Mesenteric fat pad (tissue), 1 donor: ENCODE measurements around a stretch of chr1.

DNA sequence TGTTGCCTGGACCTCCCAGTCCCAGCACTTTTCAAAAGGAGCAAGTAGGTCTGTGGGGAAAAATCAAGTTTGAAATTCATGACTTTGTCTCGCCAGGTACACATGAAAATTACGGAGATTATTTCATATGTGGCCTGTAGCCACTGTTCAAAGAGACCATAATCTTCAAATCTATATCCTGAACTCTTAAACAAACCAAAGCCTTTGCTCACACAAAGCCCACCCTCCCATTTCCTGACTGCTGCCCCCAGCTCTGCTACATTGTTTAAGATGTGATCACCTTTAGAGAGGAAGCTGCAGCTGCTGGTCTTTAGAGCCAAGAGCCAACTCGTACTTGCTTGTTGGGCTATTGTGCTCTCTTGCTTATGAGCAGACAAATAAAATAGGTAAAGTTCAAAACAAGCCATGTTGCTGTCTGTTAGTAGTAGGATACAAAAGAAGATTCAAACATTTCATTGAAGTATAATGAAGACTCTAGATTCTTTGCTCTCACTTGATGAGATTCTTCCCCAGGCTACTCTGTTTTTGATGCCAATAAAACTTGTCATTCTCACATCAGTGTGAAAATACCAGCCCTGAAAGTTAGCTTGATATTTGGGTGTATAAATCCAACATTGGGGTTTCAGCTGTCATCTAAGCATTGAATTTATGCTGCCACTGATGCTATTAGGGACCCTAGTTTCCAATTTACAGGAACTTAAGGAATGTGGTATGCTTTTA is 72.0 kb downstream of the DTL start:
- PRO-cap: no peak

DNA sequence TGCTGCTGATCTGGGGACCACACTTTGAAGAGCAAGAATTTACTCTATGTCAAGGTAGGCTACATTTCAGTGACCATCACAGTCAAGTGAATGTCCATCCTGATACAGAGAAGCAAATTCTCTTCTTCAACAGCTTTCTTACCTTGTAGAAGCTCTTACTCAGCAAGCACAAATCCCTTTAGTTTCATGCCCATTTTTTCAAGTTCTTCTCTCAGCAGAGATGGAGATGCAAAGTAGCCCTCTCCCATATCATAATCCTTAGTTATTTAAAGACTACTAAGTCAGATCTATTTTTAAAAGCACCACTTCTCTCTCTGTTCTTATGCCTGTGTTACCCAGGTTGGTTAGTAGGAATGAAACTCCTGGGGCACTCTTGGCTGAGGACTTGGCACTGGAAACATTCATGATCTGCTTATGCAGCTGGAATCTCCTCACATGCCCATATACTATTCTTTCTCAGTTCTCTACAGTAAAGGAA is 52.0 kb upstream of the PPP2R5A start:
- PRO-cap: no peak

DNA sequence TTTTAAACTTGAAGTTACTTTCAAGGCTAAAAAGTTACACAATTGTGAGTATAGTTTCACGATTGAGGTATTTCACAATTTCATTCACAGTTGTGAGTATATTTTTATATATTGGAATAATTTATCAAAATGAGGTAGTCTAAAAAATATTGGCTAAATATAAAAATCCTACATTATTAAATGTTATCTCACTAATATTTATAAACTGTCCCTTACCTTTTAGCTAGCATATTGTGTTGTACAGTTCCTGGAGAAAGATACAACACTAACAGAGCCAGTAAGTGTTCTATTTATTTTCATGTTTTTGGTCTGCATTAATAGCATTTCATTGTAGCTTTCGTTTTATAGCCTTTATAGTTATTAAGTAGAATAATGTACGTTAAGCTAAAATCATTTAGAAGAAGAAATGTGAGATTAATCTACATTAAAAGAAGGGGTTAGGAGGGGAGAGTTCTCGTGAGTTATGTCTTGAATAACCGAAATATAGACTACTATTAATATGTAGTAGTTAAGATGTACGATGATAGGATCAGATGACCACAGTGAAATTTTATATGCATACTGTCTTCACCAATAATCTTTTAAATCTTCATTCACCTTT is 63.9 kb downstream of the PPP2R5A start:
- PRO-cap: no peak

- PRO-cap: no peak
Measured at GRCh38 chr1:212353163-212353657, 61.5 kb downstream of the PACC1 start.

GRCh38 chr1:212364498-212365519 is 49.9 kb downstream of the PACC1 start:
- PRO-cap: no peak

DNA sequence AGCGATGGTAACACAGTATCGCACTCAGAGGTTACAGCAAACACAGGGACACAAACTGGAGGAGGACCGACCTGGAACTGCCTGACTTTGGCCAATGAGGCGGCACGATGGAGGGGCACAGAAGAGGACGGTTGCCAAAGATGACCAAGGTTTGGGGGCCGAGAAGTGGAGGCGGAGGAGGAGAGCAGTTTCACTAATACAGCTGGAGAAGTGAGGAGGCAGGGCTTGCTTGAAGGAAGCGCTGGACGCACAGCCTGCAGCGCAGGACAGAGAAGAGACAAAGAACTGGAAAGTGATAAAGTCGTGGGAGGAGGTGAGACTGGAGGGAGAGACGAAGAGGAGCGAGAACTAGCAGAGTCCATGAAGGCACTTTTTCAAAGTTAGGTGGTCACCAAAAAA is 860 bp downstream of the PACC1 start:
- PRO-cap: no peak

DNA sequence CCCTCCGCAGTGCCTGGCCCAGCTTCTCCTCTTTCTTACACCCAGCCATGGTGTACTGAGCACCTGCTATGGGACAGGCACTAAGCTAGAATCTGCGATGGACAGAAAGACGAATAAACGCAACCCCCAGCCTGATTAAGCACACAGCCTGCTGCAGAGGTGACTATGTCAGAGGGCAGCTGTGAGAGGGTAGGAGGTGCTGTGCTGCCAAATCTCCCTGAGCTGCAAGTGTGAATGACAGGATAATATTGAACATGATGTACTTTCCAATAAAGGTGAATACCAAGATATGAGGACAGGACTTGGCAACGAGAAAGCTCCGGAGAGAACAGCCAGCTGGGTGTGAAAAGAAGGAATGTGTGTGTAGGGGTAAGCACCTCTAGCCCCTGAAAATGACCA is 83.1 kb upstream of the ATF3 start:
- PRO-cap: no peak

DNA sequence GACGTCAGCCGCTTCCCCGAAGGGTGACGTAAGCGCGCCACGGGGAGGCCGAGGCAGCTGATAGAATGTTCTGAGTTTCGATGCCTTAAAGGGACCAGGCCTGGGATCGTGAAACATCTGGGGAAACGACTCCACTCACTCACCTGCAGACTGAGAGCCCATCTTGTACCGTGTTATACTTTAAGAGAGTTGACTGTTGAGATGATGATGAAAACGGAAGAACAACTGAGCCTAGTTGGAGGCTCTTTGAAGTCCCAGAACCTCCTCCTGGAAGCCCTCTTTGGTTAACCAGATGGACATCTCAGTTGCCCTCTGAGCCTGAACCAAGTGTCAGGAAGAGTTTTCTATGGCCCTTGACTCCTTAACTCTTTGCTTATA is 49.5 kb upstream of the ATF3 start:
- PRO-cap: bidirectional peak, plus-strand start at position 88 of the sequence, minus-strand start outside the sequence

- PRO-cap: unidirectional peak, plus-strand start at chr1:212566721
Measured at GRCh38 chr1:212566428-212567050, 42.0 kb upstream of the ATF3 start.

DNA sequence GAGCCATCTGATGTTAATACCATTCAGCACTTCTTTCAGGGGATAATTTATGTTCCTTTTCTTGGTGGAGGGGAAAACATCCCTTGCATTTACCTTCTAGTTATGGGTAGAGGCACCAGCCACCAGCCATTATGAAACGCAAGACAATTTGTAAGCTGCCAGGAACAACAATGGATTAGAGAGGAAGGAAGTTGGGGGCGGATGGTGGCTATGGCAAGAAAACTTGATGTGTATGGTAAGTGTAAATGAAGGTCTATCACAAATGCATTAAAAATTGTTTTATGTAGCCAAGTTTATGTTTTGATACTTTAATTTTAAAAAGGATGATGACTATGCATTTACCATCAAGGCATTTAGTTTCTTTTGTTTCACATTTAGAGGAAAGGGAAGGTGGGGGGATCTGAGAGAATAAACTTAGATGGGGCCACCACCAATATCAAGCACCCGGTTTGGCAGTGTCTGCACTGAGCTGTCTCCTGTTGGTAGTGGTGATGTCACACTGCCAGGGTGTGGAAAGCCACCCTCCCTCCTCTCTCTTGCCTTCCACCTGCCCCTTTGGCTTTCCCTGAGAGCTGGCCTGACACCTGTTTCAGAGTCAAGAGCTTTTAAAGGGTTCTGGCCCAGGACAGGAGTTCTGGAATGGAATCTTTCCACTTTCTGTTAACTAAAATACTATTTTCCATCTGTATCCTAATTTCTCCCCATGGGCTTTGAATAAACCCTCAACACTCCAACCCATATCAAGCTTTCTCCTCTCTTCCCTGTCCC is 2.5 kb upstream of the GARIN4 start:
- PRO-cap: no peak

DNA sequence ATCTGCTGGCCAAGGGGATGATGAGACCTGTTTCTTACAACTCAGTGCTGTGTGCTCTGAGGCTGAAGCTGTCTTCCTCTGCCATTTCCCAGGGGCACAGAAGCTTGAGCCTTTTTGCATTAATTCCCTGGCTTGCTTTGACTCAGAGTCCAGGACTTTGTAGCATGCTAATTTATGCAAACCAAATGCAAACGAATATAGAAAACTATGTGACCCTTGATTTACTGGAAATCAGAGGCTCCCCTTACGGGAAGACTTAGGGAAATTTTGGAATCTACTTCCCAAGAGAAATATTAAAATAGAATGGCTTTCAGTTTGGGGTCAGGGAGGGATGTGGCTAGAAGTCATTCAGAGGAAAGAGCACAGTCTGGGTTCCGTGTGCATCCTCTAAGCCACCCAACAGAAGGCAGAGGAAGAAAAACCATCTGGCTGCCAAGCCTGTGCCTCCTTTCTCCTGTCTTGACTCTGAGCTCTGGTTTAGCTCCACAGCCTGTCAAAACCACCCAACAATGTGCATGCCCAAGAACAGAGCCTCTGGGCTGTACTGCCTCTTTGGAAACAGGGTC is 14.2 kb downstream of the GARIN4 start:
- PRO-cap: no peak

- PRO-cap: no peak
Measured at GRCh38 chr1:212749791-212750614, 41.6 kb downstream of the NSL1 start.

- PRO-cap: no peak
Measured at GRCh38 chr1:213246997-213247562, 196.0 kb downstream of the RPS6KC1 start.

DNA sequence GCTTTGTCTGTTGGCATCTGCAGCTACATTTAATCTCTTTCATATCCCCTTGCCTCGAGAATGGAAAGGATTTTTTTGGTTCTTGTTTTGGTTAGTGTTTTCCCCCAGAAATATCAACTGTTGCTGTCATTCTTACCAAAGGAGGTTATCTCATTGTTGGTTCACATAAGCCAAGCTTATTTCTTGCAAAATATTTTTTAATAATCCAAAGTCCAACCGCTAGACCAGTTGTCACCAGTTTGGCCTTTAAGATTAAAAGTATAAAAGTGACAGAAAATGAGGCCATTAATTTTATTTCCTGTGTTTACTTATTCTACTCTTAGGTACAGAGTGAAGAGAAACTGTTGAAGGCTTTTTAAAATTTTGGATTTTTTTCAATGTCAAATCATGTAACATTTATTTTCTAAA is 66.4 kb upstream of the PROX1 start:
- PRO-cap: no peak

DNA sequence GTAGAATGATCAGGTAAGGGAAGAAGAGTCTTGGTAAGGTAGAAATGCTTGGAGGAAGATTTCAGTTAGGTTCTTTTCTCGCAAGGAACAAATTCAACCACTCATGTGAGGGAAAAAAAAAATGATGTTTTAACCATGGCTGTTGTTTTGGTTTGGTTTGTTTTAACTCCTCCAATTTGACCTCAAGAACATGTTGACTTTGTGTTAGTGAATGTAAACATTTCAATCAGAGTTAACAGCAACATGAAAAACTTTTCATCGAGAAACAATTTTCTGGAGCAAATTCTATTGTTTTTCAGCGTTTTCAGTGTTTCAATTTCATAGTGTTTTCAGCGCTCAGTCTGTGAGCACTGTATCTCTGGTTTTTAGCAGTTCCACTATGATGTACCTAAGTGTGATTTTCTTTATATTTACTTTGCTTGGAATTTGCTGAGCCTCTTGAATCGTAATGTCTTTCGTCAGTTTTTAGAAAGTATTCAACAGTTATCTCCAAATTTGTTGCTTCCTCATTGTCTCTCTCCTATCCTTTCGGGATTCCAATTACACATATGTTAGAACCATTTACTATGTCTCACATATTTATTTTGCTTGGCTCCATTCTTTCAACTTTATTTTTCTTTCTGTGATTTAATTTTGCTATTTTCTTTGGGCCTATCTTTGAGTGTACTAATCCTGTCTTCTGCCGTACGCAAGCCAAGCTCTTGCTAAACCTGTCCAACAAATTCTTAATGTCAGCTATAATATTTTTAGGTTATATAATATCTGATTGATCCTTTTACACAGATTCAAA is 48.8 kb upstream of the PROX1 start:
- PRO-cap: no peak

GRCh38 chr1:213958314-213958832 is 29.4 kb upstream of the PROX1 start:
- PRO-cap: no peak

DNA sequence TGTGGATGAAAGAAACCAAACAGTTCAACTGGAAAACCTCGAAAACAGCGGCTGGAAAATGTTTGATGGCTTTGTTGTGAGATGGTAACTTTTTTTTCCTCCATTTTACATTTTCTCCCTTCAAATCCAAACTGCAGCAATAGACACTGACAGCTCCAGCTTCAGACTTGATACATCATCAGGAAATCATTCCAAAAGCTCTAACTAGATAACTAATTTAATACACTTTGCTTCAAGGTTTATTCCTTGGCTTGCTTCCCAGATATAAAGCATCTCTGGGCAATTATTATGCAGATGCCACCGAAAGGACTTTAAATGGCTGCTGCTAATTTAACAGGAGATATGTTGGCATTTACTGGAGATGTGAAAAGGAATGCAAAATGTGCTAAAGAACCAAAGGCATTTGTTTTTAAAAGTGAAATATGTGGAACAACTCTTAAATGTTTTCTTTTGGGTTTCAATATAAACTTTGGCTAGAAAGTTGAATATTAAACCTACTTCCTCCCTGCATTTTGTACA is 73.8 kb downstream of the SMYD2 start:
- PRO-cap: no peak

DNA sequence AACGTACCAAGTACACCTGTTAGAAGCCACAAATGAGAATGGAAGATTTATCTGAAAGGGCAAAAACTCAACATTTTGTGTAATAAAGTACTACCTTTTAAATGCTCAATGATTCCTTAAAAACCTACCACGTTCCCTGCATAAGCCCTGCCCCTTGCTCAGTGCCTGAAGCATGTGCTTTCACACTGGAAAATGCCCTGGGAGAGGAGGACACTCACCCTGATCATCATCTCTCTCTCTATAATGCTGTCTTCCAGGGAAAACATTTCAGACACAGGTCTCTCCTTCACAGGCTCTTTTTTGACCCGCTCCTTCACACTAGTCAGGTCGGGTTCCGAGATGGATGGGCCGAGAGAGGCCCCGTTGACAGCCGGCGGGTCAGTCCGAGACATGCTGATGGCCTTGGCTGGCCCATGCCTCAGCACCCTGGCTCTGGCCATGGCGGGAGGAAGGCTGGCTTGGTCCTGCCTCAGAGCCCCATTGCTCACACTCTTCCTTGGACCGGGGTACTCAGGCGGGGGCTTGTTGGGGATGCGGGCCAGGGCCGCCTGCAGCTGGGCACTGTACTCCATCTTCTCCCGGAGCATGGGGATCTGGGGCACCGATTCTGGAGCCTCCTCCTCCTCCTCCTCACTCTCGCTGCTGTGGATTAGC is 102.3 kb downstream of the SMYD2 start:
- PRO-cap: no peak

GRCh38 chr1:214411519-214411875 is 130.5 kb downstream of the SMYD2 start:
- PRO-cap: no peak

DNA sequence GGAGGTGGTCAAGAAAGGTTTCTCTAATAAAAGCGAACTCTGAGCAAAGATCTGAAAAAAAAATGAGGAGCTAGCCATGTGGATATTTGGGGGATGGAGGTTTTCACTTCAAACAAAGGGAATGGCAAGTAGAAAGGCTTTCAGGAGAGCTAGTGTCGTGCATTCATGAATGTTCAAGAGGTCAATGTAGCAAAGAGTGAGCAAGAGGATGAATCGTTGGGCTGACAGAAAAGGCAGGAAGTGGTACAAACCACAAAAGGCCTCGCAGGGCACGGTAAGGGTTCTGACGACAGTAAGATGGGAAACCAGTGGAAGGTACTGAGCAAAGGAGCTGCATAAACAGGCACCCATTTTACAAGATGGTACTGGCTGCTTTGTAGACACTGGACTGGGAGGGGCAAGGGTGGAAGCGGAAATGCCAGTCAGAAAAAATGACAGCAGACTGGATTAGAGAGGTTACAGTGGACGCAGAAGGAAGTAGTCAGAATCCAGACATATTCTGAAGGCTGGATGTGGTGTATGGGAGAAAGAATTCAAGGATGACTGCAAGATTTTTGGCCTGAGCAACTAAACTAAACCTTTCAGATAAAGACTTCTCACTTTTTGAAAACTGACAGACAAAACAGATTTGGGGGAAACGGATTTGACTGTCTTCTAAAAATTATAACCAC is 123.5 kb downstream of the PTPN14 start:
- PRO-cap: no peak